ENCODE results near the gene MARCHF1.

DNA sequence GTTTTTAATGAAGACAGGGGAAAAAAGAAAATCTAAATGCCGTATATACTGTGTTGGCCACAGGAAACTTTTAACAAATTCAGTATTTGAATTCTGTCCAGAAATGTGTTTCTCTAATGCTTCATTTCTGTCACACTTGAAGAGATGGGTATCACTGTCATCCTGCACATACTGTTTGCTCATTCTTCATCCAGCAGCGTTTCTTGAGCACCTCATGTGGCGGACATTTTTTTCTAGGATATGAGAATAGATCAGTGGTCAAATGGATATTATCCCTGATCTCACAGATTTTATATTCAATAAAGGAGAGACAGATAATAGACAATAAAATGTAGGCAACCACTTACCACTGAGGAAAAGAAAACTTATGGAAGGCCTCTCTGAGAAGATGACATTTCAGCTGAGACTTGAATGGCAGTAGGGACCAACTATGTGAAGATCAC, 74.4 kb downstream of the FNIP2 start:
- PRO-cap, 4 experiments, result no peak in any of the 4 experiments
- RAMPAGE, long total RNA, 2 experiments, result no peak in any of the 2 experiments
- RRBS, result no CpG with 5 or more reads among the region's 3 CpGs

GRCh38 chr4:158890516-158891005, 121.7 kb downstream of the FNIP2 start:
- PRO-cap, 4 experiments, result no peak in any of the 4 experiments
- RAMPAGE, long total RNA, 2 experiments, result no peak in any of the 2 experiments
- RRBS, result no CpG with 5 or more reads among the region's 4 CpGs

- PRO-cap, 4 experiments, result no peak in any of the 4 experiments
- RAMPAGE, long total RNA, 2 experiments, result no peak in any of the 2 experiments
- RRBS, result no CpG with 5 or more reads among the region's 6 CpGs
Measured at GRCh38 chr4:158936207-158936657, 98.8 kb downstream of the C4orf45 start.

DNA sequence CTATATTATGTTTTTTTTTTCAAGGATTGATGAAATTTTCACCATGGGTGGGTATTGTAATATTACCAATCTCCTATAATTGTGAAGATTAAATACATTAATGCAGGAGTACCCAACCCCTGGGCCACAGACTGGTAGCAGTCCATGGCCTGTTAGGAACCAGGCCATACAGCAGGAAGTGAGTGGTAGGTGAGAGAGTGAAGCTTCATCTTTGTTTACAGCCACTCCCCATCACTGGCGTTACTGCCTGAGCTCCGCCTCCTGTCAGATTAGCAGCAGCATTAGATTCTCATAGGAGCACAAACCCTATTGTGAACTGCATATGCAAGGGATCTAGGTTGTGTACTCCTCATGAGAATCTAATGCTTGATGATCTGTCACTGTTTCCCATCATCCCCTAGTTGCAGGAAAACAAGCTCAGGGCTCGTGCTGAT, 15.1 kb downstream of the RAPGEF2 start:
- PRO-cap, 4 experiments, result no peak in any of the 4 experiments
- RAMPAGE, long total RNA, 2 experiments, result no peak in any of the 2 experiments
- RRBS, result no CpG with 5 or more reads among the region's 3 CpGs

- PRO-cap, 4 experiments, result no peak in any of the 4 experiments
- RAMPAGE, long total RNA, 2 experiments, result no peak in any of the 2 experiments
- RRBS, result no CpG with 5 or more reads among the region's 5 CpGs
Measured at GRCh38 chr4:159150985-159151964, 48.4 kb downstream of the RAPGEF2 start.

DNA sequence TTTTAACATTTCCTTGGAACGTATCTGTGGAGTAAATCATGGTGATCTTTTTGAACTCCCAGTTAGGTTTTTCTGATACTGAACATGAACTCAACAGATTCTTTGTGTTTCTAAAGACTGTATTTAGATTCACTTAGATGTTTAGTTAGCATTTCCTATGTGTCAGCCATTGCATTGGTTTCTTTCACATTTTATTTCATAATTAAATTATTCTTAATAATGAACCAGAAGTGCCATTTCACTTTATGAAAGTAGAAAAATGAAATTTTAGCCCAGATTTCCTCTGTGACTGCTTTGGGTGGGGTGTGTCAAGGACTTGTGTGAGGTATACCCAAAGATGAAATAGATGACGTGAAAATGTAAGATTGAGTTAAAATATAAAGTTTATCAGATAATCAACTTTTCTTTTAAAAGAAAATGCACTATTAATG, 160.0 kb downstream of the RAPGEF2 start:
- PRO-cap, 4 experiments, result no peak in any of the 4 experiments
- RAMPAGE, long total RNA, 2 experiments, result no peak in any of the 2 experiments
- RRBS, result no CpG with 5 or more reads among the region's 2 CpGs

GRCh38 chr4:159314211-159314781, 211.4 kb downstream of the RAPGEF2 start:
- PRO-cap, 4 experiments, result no peak in any of the 4 experiments
- RAMPAGE, long total RNA, 2 experiments, result no peak in any of the 2 experiments
- RRBS, result no CpG with 5 or more reads among the region's 7 CpGs

DNA sequence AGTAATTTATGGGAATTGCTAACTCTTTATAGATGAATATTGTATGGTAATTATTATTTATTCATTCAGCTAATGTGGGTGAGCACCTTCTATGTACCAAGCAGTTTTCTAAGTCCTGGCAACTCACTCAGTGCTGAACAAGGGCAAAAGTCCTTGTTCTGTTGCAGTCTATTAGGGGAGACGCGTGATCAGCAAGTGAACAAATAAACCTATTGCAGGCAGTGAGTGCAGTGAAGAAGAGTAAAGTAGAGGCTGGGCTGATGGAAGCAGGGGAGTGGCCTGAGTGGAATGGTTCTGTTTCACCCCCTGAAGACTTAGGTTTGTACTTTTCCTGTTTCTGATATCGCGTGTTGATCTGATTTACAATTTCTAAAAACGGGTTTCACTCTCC, 214.3 kb downstream of the RAPGEF2 start:
- PRO-cap, 4 experiments, result no peak in any of the 4 experiments
- RAMPAGE, long total RNA, 2 experiments, result no peak in any of the 2 experiments
- RRBS, result no CpG with 5 or more reads among the region's 5 CpGs

GRCh38 chr4:161149539-161149938, 1014.3 kb downstream of the FSTL5 start:
- PRO-cap, 4 experiments, result no peak in any of the 4 experiments
- RAMPAGE, long total RNA, 2 experiments, result no peak in any of the 2 experiments
- RRBS, result no CpG with 5 or more reads among the region's 5 CpGs

- PRO-cap, 4 experiments, result no peak in any of the 4 experiments
- RAMPAGE, long total RNA, 2 experiments, result no peak in any of the 2 experiments
- RRBS, result no CpG with 5 or more reads among the region's 7 CpGs
Measured at GRCh38 chr4:162406622-162407179, 242.9 kb upstream of the FSTL5 start.

GRCh38 chr4:163164502-163164978, 2.1 kb downstream of the NAF1 start:
- PRO-cap, 4 experiments, result no peak in any of the 4 experiments
- RAMPAGE, long total RNA, 2 experiments, result no peak in any of the 2 experiments
- RRBS, result no CpG with 5 or more reads among the region's 3 CpGs

DNA sequence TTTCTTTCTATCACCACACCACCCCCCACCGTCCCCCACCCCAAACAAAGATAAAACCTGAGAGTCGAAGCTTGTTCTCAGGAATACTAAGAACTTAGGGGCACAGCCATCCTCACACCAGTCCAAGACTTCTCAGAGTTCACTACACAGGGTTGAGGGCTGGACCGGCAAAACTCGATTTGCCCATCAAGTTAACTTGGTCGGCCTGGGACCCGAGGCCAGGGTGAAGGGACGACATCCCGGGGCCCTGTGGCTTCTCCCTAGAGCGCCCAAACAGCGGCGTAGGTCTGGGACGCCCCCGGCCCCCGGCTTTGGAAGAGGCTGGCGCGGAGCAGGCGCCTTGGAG, 250 bp upstream of the NPY5R start:
- PRO-cap, 4 experiments, result no peak in any of the 4 experiments
- RAMPAGE, long total RNA, 2 experiments, result no peak in any of the 2 experiments
- RRBS, result 4% methylated on average over 14 of the region's 17 CpGs

- PRO-cap, 4 experiments, result no peak in any of the 4 experiments
- RAMPAGE, long total RNA, 2 experiments, result no peak in any of the 2 experiments
- RRBS, result no CpG with 5 or more reads among the region's 4 CpGs
Measured at GRCh38 chr4:163610631-163611065, 116.2 kb downstream of the TMA16 start.

DNA sequence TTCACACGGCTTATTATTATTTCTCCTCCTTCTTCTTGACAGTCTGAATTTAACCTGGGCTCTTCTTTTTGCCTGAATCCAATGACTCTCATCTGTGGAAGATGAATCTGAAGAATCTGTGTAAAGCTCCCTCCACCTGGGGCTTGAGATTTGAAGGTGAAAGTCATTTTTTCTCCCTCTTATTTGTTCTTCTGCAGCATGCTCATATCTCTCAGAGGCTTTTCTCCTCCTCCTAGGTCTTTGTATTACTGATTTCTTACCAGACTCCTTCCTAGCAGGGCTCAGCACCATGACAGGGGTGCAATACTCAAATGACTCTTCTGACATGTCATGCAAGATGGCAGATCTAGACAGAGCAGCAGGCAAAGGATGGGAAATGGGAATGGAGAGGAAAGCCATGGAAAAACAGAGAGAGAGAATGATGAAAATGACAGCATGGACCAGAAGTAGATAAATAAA, 118.2 kb downstream of the TMA16 start:
- PRO-cap, 4 experiments, result no peak in any of the 4 experiments
- RAMPAGE, long total RNA, 2 experiments, result no peak in any of the 2 experiments
- RRBS, result no CpG with 5 or more reads among the region's 1 CpG

GRCh38 chr4:164383838-164384249, at the start of gene MARCHF1:
Gene MARCHF1, minus strand, starts transcription at chr4:164384019.
- PRO-cap, 4 experiments, result peak in 3 of 4 experiments; most common plus-strand start chr4:164384174 (in 3); most common minus-strand start chr4:164384019 (in 2)
- RAMPAGE, long total RNA, 2 experiments, result no peak in any of the 2 experiments
- RRBS, result 6% methylated on average over 18 of the region's 24 CpGs

GRCh38 chr4:165872141-165873011, 661 bp upstream of the TLL1 start:
- PRO-cap, 4 experiments, result peak in 3 of 4 experiments; most common plus-strand start chr4:165872641 (in 2); most common minus-strand start chr4:165872575 (in 2)
- RAMPAGE, long total RNA, 2 experiments, result no peak in any of the 2 experiments
- RRBS, result no CpG with 5 or more reads among the region's 21 CpGs

DNA sequence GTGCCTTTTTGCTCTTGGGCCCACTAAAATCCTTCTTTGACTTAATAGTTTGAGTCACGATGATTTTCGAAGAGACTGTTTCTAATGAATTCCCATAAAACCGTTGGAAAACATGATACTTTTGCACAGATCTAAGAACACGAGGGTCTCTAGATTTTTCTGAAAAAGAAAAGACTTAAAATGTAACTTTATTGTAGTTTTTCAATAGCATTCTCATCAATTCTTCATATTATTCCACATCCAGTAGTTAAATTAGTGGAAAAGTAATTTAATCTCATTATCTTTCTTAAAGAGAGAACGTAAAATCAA, 35.1 kb downstream of the DDX60 start:
- PRO-cap, 4 experiments, result no peak in any of the 4 experiments
- RAMPAGE, long total RNA, 2 experiments, result no peak in any of the 2 experiments
- RRBS, result no CpG with 5 or more reads among the region's 5 CpGs

DNA sequence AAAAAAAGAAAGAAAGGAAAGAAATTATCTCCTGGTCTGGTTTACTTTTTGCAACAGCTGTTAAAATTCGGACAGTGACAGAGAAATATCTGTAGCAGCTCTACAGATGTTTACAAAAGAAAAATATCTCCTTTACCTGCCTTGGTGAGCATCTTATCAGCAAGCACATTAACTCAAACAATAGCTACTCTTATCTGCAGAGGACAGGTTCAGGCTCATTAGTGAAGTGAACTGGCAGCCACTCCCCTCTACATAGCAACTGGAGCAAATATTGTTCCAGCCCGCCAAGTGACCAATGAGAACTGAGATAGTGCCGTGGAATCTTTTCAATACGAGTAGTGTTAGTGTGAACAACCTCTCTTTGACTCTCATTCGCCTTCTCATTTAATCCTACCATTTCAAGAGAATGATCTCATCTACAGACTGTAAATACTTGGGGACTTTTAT, 72.2 kb downstream of the PALLD start:
- PRO-cap, 4 experiments, result peak in 1 of 4 experiments; most common plus-strand start position 329 of the sequence (in 1); most common minus-strand start position 228 of the sequence (in 1)
- RAMPAGE, long total RNA, 2 experiments, result no peak in any of the 2 experiments
- RRBS, result no CpG with 5 or more reads among the region's 5 CpGs

- PRO-cap, 4 experiments, result peak in 2 of 4 experiments; most common plus-strand start chr4:168585807 (in 2); most common minus-strand start chr4:168585651 (in 1)
- RAMPAGE, long total RNA, 2 experiments, result no peak in any of the 2 experiments
- RRBS, result no CpG with 5 or more reads among the region's 6 CpGs
Measured at GRCh38 chr4:168585438-168585967, 88.7 kb downstream of the PALLD start.

- PRO-cap, 4 experiments, result no peak in any of the 4 experiments
- RAMPAGE, long total RNA, 2 experiments, result no peak in any of the 2 experiments
- RRBS, result no CpG with 5 or more reads among the region's 6 CpGs
Measured at GRCh38 chr4:168604406-168604926, 107.6 kb downstream of the PALLD start.

All from uterus (tissue), 7 donors.